Karpas-422 (cell line): ENCODE measurements around a stretch of chr14.

- PRO-cap, result no peak
- RAMPAGE, long total RNA, result no peak
These were observed 15.6 kb downstream of the JAG2 start for GRCh38 chr14:105152807-105153496.

GRCh38 chr14:105153497-105153894, 15.1 kb downstream of the JAG2 start:
- PRO-cap, result no peak
- RAMPAGE, long total RNA, result no peak

DNA sequence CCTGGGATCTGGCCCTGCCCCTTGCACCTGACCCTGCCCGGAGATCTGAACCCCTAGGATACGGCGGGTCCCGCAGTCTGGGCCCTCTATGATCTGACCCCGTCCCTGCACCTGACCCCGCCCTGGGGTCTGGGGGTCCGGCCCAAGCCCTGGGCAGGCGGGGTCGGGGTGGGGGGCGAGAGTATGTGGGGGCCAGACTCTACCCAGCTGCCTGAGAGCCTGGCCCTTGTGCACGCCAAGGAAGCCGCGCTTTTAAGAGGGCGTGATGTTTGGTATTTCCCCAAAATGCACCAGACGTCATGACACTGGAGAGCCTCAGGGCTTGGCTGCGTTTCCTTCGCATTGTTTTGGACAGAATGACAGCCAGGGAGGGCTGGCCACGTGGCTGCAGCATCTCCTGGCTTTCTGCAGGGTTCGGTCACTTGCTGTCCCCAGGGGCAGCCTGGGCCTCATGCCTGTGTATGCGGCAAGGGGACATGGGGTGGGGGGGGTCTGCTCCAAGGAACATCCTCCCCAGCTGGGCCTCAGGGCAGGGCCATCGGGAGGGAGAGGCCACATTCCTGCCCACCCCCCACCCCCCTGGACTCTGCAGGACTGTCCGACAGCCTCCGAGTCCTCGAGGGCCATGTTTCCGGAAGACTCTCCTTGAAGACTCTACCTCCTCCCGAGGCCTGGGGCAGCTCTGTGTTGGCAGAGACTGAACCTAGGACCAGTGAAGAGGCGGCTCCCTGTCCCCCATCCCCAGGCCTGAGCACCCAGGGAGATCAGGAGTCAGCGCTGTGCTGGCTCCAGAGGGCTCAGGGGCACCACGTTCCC, 16.2 kb upstream of the NUDT14 start:
- PRO-cap, result no peak
- RAMPAGE, long total RNA, result no peak

- PRO-cap, result no peak
- RAMPAGE, long total RNA, result no peak
These were observed 26.7 kb upstream of the BTBD6 start for GRCh38 chr14:105221354-105222258.

DNA sequence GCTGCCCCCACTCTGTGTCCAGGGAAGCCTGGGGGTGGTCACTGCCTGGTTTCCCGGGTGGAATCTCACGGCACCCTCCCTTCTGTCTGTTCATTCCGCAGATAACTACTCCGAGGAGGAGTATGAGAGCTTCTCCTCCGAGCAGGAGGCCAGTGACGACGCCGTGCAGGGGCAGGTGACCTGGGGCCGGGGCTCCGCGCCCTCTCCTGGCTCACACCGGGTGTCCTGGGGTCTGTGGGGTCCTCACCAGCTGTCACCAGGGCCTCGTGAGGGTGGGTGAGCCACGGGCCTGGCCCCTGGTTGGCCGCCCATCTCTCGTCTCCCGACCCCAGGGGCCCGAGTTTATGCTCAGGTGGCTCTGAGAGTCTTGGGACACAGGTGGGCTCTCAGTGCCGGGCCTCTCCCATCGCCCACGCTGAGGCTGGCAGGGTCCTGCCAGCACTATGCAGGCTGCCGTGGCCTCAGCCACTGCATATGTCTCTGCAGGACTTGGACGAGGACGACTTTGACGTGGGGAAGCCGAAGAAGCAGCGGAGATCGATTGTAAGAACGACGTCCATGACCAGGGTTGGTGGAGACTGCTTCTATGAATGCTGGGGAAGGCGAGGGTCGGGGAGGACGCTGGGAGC, 30.3 kb upstream of the TEX22 start:
- PRO-cap, result no peak
- RAMPAGE, long total RNA, result no peak

GRCh38 chr14:105375537-105376220, 22.7 kb upstream of the TEX22 start:
- PRO-cap, result no peak
- RAMPAGE, long total RNA, result no peak

GRCh38 chr14:105476475-105477371, 2.1 kb downstream of the CRIP2 start:
- PRO-cap, result no peak
- RAMPAGE, long total RNA, result no peak

GRCh38 chr14:105490352-105490487, 826 bp upstream of the TEDC1 start:
- PRO-cap, result no peak
- RAMPAGE, long total RNA, result no peak

- PRO-cap, result no peak
- RAMPAGE, long total RNA, result no peak
These were observed 7.5 kb downstream of the TEDC1 start for GRCh38 chr14:105498291-105499243.

DNA sequence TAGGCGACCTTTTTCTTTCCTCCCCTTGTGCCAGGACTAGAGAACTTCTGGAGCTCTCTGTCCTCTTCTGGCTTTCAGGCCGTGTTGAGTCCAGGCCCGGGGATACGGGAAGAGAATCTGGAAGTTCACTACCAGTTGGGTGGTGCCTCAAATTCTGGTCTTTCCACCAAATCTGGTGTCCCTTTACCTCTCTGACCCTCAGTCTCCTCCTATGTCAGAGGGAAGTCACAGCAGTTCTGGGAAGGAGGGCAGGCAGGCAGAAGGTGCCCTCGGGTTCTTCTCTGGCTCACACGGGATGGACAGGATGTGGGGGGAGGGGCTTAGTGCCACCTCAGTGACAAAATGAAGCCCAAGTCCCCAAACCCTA, 719 bp upstream of the TMEM121 start:
- PRO-cap, result no peak
- RAMPAGE, long total RNA, result no peak

GRCh38 chr14:105537994-105538348, 11.6 kb downstream of the TMEM121 start:
- PRO-cap, result no peak
- RAMPAGE, long total RNA, result no peak

GRCh38 chr14:105707721-105708775, 181.7 kb downstream of the TMEM121 start:
- PRO-cap, result no peak
- RAMPAGE, long total RNA, result no peak

- PRO-cap, result no peak
- RAMPAGE, long total RNA, result no peak
These were observed 216.3 kb downstream of the TMEM121 start for GRCh38 chr14:105742627-105743148.

DNA sequence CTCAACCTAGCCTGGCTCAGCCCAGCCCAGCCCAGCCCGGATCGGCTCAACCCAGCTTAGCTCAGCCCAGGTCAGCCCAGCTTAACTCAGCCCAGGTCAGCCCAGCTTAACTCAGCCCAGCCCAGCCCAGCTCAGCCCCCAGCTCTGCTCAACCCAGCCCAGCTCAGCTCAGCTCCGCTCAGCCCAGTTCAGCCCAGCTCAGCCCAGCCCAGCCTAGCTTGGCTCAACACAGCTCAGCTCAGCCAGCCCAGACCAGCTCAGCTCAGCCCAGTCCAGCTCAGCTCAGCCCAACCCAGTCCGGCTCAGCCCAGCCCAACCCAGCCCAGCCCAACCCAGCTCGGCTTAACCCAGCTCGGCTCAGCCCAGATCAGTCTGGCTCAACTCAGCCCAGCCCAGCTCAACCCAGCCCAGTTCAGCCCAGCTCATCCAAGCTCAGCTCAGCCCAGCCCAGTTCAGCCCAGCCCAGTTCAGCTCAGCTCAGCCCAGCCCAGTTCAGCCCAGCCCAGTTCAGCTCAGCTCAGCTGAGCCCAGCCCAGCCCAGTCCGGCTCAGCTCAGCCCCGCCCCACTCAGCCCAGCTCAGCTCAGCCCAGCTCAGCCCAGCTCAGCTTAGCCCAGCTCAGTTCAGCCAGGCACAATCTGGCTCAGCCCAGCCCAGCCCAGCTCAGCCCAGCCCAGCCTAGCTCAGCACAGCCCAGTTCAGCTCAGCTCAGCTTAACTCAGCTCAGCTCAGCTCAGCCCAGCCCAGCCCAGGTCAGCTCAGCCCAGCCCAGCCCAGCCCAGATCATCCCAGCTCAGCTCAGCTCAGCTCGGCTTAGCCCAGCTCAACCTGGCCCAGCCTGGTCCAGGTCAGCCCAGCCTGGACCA, 331.7 kb downstream of the TMEM121 start:
- PRO-cap, result no peak
- RAMPAGE, long total RNA, result no peak

DNA sequence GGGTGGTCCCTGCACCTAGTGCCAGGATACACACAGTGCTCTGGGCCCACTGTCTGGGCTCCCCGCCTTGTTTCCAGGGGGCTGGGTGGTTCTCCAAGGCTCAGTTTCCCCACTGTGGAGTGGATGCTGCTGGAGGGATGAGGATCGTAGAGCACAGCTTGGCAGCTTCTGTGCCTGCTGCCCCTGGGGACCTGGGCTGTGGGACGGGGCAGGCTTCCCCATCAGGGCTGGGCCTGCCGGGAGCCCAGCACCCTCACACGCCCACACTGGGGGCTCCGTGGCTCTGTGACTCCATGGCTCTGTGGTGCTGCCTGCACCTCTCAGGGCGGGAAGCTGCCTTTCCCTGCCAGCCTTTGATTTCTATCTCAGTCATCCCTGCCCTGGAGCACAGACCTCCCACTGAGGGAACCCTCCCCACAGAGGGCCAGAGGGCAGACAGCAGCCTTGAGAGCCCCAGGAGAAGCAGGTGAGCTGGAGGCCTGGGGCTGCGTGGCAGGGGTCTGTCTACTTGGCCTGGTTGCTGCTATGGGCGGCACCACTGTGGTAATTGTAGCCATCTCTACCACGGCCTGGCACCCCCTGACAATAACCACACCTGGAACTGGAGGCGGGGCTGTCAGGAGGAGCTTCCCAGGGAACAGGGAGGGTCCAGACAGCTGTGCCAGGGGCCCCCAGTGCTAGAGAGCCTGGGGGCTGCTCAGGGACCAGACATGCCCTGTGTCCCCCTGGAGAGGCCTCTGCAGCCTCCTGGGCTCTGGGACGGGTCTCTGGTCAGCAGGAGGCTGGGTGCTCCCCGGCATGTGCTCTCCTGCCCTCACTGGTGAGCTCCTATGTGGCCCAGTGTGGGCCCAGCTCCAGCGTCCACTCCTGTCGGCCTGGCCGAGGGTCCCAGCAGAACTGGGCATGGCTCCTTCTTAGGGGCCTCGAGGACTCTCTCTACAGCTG, 357.2 kb downstream of the TMEM121 start:
- PRO-cap, result no peak
- RAMPAGE, long total RNA, result no peak

DNA sequence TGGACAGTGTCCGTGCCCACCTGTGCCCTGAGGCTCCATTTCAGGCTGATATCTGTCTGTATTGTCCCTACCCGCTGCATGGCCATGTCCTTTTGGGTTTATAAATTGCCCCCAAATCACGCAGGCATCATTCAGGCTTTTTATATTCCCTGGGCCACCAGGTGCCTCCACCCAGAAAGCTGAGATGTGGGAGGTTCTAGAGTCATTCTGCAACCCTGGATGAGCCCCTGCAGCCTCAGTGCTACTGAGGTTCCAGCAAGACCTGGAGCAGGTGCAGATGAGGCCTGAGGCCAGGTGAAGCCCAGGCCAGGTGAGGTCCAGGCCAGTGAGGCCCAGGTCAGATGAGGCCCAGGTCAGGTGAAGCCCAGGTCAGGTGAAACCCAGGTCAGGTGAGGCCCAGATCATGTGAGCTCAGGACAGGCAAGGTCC, 388.2 kb downstream of the TMEM121 start:
- PRO-cap, result no peak
- RAMPAGE, long total RNA, result no peak

- PRO-cap, result no peak
- RAMPAGE, long total RNA, result no peak
These were observed 422.7 kb downstream of the TMEM121 start for GRCh38 chr14:105948942-105949533.

GRCh38 chr14:106228522-106229034, 702.2 kb downstream of the TMEM121 start:
- PRO-cap, result no peak
- RAMPAGE, long total RNA, result no peak

DNA sequence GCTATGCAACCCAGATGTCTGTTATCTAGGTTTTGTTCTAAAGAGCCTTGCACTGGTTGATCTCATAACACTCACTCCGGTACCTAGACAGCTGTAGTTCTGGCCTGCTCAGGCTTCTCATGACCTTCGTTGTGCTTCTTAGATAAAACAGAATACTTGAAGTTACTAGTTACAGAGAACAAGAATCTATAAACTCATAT, 983.5 kb downstream of the TMEM121 start:
- PRO-cap, result no peak
- RAMPAGE, long total RNA, result no peak

DNA sequence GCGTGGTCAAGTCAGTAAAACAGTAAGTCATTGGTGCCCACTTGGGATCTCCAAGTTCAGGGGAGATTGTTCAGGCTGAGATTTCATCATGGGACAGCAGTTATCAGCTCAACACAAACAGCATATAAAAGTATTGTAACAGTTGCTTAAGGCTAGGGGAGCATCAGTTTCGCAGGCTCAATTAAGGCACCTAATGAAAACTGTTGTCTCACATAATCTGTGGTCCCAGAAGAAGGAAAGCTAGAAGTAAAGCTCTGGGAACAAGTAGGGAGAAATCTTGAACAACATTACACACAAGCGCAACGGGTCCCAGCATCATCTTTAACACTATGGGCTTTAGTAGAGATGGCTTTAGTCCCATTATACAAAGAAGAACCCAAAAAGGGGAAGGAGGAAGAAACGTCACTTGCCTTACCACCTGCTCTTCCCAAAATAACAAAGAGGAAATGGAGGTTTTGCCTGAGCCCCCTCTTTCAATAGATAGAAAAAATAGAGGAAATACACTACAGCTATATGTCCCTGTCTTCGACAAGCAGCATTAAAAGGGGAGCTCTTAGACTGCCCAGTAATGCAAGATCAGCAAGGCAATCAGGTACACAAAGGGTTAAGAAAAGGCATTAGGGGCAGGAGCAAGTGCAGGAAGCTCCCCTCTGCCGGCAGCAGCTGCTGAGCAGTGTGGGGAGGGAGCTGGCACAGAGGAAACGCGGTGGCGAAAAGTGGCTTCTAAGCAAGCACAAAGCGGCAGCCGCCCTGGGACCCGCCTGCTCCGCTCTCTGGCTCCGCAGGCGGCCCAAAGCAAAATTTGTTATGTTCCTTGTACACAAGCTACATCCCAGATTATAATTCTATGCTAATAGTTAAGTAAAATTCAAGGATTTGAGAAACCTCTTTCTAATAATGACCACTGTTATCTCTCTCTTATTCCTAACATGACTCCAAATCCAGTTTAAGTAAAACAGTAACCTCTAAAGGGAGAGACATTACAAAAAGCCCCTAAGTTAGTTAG, 1218.8 kb downstream of the TMEM121 start:
- PRO-cap, result bidirectional peak, plus-strand start at position 503 of the sequence, minus-strand start at position 298 of the sequence; unidirectional peak, plus-strand start at position 673 of the sequence
- RAMPAGE, long total RNA, result no peak